Metastatic Liver Carcinoma in the Adrenal Gland (tissue), 2 donors: ENCODE measurements around a stretch of chr15.

GRCh38 chr15:91865458-91866066 is 12.1 kb downstream of the SLCO3A1 start:
- PRO-cap, 2 experiments: no peak in any of the 2 experiments

DNA sequence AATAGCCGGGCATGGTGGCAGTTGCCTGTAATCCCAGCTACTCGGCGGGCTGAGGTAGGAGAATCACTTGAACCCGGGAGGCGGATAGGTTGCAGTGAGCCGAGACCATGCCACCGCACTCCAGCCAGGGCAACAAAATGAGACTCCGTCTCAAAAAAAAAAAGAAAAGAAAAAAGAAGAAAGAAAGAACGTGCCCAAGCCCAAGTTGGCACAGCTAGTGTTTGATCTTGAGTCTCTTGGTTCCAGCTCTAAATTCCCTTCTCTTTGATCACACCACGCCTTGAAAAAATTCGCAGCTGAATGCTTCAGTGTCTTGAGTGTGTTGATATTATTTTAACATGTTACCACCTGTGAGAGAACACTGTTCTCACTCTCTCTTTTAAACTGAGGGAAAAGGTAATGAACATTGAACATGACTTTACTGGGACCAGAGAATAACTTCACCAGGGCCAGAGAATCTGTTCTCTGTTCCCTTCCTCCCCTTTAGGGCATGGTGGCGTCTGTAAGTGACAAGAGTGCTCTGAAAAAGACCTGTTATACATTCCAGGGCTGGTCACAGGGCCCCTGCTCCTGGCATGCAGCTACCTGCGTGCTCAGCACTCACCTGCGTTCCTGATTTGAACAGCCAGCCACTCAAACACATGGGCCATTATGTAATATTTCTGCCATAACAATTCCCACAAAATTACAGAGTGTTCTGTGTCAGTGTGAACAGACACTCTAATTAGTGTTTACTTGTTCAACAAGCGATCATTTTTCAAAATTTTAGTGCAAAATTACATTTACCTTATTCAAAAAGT is 19.1 kb downstream of the SLCO3A1 start:
- PRO-cap, 2 experiments: no peak in any of the 2 experiments

DNA sequence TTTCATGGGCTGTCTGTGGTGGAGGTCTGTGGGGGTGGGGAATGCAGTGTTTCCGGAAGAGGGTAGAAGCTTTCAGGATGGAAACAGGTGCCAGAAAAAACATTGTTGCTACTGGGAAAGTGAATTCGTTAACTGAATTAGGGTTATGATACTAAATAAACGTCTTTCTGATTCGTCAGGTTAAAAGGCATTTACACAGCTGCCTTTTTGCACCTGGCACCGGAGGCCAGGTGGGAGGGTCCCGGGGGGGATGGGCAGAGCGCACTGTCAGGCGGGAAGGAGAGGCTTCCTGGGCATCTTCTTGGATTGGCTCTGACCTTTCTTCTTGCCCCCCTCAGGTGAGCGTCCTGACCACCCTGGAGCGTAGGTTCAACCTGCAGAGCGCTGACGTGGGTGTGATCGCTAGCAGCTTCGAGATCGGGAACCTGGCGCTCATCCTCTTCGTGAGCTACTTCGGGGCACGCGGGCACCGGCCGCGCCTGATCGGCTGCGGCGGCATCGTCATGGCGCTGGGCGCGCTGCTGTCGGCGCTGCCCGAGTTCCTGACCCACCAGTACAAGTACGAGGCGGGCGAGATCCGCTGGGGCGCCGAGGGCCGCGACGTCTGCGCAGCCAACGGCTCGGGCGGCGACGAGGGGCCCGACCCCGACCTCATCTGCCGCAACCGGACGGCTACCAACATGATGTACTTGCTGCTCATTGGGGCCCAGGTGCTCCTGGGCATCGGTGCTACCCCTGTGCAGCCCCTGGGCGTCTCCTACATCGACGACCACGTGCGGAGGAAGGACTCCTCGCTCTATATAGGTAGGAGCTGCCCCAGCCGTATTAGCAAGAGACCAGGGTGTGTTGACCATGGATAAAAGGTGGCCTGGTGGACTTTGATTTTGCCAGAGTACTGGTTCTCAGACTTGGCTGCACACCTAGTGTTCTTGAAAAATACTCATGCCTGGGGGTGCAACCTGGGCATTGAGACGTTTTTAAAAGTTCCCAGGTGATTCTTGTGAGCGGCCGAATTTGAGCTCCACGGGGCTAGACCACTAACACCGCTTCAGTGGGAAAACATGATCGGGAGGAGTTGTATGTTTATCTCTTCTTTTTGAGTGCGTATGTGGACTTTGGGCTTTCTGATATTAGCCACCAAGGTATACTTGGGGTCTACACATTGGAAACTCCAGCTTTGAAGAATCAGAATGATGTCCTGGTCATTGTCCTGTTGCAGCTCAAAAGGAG is 62.6 kb downstream of the SLCO3A1 start:
- PRO-cap, 2 experiments: no peak in any of the 2 experiments

DNA sequence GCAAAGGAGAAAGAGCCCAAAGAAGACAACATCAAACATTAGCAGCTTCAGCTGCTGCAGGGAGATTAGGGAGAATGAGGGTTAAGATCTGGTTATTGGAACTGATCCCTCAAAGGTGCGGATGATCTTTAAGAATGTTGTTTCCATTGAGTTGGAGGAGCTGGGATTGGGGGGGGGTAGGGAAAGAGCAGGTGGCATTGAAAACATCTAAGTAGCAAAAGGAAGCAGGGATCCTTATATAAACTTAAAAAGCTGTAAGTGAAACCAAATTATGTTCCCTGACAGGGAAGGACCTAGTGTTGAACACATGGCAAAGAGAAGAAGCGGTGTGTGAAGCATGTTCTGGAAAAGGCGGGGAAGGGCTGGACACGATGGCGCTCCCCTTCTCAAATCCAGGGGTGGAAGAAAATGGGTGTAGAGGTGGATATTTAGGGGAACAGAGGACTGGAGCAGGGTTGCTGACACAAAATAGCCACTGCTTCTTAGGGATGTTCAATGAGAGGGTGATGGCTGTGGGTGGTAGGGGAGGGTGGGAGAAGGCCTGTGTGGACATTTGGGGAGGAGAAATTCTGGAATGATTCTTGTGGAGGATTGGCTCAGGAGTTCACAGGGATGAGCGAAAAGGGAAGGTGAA is 163.7 kb downstream of the SLCO3A1 start:
- PRO-cap, 2 experiments: no peak in any of the 2 experiments

DNA sequence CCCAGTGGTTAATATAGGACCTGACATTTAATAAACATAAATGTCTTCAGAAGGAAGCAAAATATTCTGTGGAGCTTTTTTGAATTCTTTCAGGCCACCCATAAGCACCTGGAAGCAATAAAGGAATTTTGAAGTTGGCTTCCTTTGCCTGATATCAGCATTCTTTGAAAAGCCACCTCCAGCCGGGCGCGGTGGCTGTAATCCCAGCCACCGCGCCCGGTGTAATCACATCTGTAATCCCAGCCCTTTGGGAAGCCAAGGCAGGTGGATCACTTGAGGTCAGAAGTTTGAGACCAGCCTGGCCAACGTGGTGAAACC is 251.2 kb downstream of the SLCO3A1 start:
- PRO-cap, 2 experiments: no peak in any of the 2 experiments

- PRO-cap, 2 experiments: no peak in any of the 2 experiments
Observed at GRCh38 chr15:92162848-92163557, 230.7 kb upstream of the ST8SIA2 start.

GRCh38 chr15:92167395-92167661 is 226.4 kb upstream of the ST8SIA2 start:
- PRO-cap, 2 experiments: no peak in any of the 2 experiments

GRCh38 chr15:92184809-92185040 is 209.0 kb upstream of the ST8SIA2 start:
- PRO-cap, 2 experiments: no peak in any of the 2 experiments

DNA sequence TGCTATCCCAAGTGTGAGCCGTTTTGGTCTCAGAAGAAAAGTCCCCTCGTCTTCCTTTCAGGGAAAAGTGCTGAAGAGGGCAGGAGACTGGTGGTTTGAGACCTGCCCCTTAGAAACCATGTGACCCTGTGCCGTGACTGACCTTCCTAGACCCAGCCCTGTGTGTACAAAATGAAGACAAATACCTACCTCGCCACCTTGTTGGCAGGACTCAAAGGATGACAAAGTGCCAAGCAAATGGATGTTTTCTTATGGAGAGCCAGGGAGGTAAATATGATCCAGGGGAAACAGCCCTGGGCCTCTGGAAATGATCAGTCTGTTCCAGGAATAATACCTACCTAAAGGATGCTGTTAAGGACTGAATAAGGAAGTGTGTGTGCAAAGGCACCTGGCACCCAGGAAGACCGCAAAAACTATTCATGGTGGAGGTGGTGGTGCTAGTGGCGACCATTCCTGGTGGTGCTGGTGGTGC is 41.2 kb downstream of the FAM174B start:
- PRO-cap, 2 experiments: no peak in any of the 2 experiments

DNA sequence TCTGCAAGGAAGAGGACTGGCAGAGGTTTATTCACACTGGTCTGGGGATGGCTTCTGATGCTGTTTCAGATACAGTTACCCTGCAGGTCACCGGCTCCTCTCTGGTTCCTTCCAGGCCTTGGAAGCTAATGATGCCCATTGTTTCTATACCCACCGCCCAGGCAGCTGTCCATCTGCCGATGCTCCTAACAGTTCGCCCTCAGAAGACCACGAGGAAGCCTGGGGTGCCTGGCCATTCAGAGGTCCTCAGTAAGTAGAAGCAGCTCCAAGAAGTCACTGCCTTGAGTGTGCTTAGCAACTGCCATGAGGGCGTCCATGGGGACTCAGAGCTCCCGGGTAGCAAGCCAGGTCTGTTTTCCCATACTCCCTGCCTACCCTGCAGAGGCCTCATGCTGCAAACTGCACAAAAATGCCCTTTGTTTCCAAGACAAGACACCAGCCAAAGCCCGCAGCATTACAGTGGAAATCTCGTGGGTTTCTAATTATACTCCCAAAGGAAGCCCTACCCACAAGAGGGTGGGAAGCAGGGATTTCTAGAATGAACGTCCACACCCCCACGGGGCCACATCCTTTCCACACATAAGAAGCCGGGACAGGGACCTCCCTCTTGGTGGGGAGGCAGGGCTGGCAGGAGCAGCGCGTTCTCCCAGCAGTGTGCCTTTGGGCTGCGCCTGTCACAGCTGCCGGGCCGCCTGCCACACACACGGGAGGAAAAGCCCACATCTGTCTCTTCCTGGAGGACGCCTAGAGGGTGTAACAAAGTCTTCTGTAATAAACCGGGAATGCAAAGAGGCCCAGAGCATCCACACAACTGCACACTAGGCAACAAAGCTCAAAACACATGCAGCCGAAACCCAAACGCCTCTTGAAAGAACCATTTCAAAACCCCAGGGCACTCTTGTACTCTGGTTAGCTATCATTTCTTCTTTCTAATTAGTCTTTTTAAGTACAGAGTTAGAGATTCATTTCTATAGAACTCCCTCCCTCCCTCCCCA is 31.1 kb downstream of the FAM174B start:
- PRO-cap, 2 experiments: no peak in any of the 2 experiments

DNA sequence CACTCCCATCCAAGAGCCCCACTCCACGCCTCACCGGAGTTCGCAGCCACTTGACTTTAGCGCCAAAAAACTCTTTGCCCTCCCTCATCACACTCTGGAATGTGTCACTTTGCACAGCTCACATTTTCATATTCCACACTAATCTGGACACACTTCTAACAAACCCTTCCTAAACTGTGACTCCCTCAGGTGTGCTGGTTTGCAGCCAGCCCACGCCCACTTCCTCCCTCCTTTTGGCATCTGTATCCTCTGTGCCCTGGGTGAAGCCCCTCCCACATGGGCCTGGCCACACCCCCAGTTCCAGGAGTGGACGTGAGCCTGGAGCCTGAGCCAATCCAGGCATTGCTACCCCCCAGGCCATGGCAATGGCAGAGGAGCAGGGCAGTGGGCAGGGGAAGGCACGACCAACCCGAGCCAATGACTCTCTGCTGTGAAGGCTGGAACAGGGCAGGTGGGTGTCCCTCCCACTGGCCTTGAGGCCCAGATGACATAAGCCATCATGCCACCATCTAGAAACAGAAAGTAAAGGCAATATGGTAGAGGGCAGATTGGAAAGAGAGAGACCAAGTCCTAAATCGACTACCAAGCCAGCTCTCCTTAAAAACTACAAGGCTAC is 18.7 kb downstream of the FAM174B start:
- PRO-cap, 2 experiments: no peak in any of the 2 experiments

DNA sequence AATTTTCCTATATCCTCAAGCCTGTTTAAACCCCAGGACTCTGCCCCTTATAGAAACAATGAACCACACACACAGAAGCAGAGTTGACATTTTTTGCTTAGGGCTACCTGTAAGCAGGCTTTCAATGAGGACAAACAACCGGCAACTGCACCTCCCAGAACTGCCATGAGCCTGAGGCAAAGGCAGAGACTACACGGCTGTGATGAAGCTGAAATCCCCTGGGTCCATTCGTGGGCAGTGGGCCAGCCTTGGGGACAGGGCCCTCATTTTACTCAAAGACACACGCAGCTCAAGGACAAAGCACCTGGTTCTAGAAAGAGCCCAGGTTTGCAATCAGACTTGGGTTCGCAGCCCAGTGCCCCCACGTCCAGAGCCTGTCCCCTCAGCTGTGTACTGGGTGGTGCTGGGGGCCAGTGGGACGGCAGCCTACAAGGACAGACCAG is 18.0 kb downstream of the FAM174B start:
- PRO-cap, 2 experiments: no peak in any of the 2 experiments

DNA sequence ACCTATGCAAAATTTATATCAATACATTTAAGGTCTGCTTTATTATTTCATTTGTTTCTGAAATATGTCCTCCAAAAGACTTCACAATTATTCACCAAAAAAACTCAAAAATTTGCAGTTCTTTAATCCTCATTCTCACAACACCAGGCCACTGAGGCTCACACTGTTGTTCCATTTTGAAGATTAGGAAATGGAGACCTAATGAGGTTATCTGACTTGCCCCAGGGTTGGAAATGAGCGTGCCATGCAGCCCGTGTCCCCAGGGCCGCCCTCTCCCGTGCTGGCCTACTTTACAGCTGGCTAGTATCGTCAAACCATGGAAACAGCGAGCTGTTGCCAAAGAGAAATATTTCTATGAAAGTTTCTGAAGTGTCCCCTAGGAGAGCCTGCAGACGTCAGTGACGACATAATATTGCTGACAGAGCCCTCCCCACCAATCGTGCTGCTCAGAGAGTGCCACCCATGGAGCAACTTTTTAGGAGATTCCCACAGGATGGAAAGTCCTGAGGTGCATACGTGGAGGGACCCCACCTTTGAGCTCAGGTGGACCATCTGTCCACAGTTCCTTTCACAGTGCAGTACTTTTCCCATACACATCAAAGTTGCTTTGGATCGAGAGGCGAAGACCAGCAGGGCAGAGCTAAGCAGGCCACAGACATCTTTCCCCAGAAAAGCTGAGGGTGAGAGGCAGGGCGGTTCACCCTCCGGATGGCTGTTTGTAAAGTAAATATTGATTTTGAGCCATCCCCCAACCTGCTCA is 11.2 kb upstream of the FAM174B start:
- PRO-cap, 2 experiments: no peak in any of the 2 experiments

- PRO-cap, 2 experiments: no peak in any of the 2 experiments
Observed at GRCh38 chr15:92667392-92668337, 12.1 kb upstream of the FAM174B start.

- PRO-cap, 2 experiments: no peak in any of the 2 experiments
Observed at GRCh38 chr15:92832817-92833574, 67.1 kb upstream of the CHD2 start.

- PRO-cap, 2 experiments: no peak in any of the 2 experiments
Observed at GRCh38 chr15:92883111-92883581, 17.0 kb upstream of the CHD2 start.

- PRO-cap, 2 experiments: peak in 1 of 2 experiments; most common minus-strand start chr15:92885406 (in 1)
Observed at GRCh38 chr15:92884777-92885699, 15.1 kb upstream of the CHD2 start.

GRCh38 chr15:92900945-92901522 is 910 bp downstream of the CHD2 start:
- PRO-cap, 2 experiments: peak in 2 of 2 experiments; most common plus-strand start chr15:92901253 (in 1); most common minus-strand start chr15:92901161 (in 1)

GRCh38 chr15:92923962-92924840 is 24.1 kb downstream of the CHD2 start:
- PRO-cap, 2 experiments: no peak in any of the 2 experiments

DNA sequence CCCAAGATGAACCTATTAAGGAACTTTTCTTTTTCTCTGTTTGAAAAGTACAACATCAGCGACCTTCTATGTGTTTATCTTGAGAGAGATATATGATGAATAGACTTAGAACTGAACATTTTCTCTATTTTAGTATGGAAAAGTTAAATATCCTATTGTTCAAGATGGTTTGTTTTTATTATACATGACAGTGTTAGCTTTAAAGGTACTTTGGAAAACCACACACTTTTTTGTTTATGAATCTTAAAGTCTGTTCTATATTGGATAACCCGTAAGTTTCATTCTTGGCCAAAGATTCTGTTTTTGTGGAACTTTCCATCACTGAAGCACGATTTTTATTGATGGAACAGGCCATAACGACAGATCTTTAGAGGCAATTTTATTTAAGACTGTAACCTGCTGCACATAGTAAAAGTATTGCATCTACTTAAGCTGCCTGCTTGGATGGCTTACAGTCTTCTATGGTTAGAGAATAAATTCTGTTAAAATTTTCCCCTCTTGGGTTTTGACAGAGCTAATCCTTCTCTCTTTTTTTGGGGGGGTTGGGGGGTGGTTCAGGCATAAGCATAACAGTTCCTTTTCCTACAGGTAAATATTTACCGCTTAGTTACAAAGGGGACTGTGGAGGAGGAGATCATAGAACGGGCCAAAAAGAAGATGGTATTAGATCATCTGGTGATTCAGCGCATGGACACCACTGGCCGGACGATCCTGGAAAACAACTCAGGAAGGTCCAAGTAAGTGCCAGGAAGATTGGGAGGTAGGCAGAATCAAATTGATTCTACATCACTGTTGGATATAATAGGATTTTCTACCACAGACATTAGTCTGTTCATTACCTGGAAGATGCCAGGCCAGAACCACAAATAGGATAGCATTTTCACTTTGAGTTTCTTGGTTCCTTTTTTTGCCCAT is 78.7 kb downstream of the CHD2 start:
- PRO-cap, 2 experiments: no peak in any of the 2 experiments